Subcutaneous adipose tissue (tissue), 3 donors: ENCODE measurements around the genes PLEKHO1 and ADAMTSL4.

- PRO-cap = unidirectional peak, minus-strand start at chr1:147772737
- RAMPAGE, long total RNA, 3 experiments = no peak in any of the 3 experiments
Measured at GRCh38 chr1:147772456-147773061, 12.2 kb upstream of the GJA5 start.

DNA sequence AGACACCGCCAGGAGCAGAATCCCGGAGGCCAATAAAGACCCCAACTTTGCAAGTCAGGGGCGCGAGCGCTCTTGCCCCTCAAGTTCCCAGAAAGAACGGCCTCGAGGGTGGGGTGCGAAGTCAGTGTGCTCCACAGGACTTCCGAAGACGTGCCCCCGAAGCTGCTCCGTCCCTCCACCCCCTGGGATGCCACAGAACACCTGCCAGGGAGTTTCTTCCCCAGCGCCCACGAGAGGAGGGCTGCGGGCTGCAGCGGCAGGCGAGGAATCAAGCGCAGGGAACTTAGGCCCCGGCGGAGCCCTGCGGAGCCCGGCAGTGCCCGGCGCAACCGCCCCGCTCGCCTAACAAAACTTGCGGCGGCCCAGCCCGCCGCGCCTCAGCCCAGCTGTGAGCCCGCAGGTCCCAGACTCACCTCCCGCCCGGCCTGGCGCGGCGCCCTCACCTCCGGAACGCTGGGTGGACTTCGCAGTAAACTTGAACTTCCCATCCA, 729 bp downstream of the NBPF11 start:
- PRO-cap = no peak
- RAMPAGE, long total RNA, 3 experiments = no peak in any of the 3 experiments

DNA sequence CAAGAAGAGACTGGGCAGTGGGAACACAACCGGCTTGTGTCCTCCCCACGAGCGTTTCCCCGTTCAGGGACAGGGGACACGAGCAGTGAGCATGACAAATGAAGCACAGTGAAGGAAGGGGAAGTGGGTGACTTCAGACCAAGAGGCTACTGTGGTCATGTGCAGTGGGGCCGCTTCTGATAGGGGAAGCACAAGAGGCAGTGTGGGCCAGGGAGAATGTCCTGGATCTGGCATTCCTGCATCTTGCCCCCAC, 155.5 kb upstream of the NBPF11 start:
- PRO-cap = unidirectional peak, minus-strand start at position 61 of the sequence
- RAMPAGE, long total RNA, 3 experiments = no peak in any of the 3 experiments

GRCh38 chr1:148388104-148389123, 94.7 kb downstream of the PPIAL4G start:
- PRO-cap = bidirectional peak, plus-strand start at chr1:148388923, minus-strand start at chr1:148388919
- RAMPAGE, long total RNA, 3 experiments = no peak in any of the 3 experiments

GRCh38 chr1:149098264-149098707, 5.1 kb downstream of the NBPF9 start:
- PRO-cap = no peak
- RAMPAGE, long total RNA, 3 experiments = no peak in any of the 3 experiments

DNA sequence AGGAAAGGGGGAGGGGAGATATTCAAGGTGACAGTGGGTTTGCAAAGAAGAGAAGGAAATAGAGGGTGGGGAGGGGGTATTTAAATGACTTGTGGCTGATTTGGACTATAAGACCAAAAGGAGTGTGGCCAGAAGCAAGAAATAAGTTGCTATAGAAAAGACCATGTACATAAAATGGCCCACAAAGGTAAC, 137.5 kb upstream of the NBPF9 start:
- PRO-cap = no peak
- RAMPAGE, long total RNA, 3 experiments = no peak in any of the 3 experiments

GRCh38 chr1:149607698-149608398, 24.2 kb downstream of the PPIAL4C start:
- PRO-cap = no peak
- RAMPAGE, long total RNA, 3 experiments = start-site peak on the minus strand in 1 of 3 experiments, at chr1:149608157-149608199 at its widest, 7 reads per replicate

DNA sequence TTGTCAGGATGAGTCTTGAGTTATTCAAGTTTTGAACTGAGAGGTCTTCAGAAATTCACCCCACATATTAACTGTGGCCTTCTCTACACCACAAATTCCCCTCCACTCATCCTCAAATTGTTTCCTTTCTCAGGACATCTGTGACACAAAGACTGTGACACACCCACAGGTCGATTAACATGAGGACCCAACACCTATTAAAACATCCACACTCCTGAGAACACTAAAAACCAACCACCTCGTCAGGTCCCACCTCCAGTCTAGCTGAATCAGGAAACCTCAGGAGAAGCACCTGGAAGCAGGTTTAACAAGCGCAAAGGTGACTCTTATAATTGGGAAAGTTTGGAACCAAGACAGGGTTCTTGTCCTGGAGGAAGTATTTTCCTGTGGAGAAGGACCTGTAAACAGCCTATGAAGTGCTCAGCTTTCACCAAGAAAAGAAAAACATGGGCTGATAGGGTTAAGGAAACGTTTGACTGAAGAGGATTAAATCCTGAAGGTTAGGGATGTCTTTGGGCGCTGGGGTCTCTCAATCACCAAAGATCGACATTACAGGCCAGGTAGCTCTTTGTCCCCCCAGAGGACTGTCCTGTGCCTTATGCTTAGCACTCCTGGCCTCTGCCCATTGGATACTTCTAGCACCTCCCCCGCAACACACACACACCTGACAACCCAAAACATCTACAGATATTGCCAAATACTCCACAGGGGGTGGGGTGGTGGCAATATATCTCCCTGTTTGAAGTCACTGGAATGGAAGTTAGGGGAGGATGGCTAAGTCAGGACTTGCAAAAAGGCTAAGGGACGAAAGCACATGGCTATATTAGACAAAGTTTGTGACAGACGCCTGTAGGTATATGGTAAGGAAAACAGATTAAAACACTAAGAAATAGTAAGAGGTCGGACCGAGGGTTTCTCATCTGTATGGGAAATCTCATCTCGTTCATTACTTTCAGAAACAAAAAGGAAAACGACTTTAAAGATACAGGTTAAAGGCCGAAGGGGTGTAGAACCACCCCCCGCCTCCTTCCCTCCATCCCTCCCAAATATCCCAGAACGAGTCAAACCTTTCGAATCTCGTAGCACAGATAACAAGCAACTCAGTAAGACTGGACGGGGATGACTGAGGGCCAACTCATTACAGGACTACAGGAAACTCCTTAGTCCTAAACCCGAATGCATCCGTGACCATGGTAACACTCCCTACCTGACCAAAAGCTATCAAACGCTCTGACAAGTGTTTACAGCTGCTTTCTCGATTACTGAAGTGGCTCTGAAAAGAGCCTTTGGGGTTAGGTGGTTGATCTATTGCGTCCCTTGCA, 1.1 kb downstream of the H2BC18 start:
- PRO-cap = no peak
- RAMPAGE, long total RNA, 3 experiments = no peak in any of the 3 experiments

DNA sequence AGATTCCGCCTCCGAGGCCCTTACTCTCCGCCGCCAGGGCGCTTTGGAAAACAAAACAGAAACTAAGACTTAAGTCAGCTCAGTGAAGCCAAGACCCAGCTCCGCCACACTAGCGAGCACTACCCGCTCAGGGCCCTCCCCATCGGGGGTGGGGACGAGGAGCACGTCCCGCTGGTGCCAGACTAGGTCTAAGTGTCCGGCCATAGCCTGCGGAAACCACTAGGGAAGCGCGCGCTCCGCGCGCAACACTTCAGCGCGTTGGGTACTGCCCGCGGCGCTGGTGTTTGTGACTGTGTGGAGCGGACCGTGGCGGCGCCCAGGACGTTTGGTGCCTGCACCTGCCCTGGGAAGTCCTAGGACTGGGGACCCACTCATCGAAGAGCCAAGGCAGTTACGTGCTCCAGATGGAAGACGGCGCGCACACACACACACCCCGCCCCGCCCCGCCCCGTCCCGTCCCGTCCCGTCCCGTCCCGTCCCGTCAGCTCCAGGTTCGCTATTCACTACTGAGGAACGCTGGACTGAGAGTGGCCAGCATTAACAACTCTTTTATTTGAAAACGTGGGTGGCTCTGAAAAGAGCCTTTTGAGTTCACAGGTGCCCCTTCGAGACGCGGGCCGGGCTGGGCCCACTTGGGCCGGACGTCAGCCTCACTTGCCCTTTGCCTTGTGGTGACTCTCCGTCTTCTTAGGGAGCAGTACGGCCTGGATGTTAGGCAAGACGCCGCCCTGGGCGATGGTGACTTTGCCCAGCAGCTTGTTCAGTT, 711 bp downstream of the H2AC18 start:
- PRO-cap = no peak
- RAMPAGE, long total RNA, 3 experiments = no peak in any of the 3 experiments

- PRO-cap = no peak
- RAMPAGE, long total RNA, 3 experiments = no peak in any of the 3 experiments
Measured at GRCh38 chr1:149884013-149884510, 2.4 kb downstream of the H2BC21 start.

DNA sequence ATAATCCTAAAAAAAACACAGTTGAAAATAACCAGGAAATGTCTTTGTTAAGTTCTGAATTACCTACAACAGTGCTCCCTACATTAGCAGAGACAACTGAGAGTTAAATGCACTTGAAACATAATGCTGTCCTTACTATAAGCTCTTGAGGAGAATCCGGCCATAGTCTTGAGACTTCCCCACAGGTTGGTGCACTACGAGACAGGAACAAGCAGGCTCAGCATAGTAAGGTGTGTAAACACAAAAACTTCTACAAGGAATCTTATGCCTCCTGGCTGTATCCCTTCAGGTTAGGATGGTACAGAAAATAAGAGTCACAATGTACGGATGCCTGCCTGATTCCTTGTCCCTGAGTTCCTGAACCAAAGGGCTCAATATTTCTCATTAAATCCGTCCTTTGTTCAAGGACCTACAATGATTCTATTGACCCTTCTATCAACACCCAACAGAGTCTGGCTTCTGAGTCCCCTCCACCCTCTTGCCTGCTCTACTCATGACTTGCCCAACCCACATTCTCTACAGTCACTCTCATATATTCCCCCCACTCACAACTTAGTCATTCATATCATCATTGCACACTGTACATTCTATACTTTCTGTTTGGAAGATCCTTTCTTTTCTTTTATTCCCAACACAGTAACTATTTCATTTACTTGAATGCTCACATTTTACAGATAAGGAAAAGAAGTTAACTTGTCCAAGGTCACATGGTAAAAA, 3.8 kb downstream of the OTUD7B start:
- PRO-cap = no peak
- RAMPAGE, long total RNA, 3 experiments = no peak in any of the 3 experiments

GRCh38 chr1:150149324-150150378, at the start of gene PLEKHO1:
PLEKHO1 (plus strand) TSS chr1:150149916.
- PRO-cap = bidirectional peak, plus-strand start at chr1:150149916, minus-strand start at chr1:150149793; bidirectional peak, plus-strand start at chr1:150150114, minus-strand start at chr1:150150008
- RAMPAGE, long total RNA, 3 experiments = start-site peak on the plus strand in 1 of 3 experiments, at chr1:150150230-150150282 at its widest, 18 reads per replicate

GRCh38 chr1:150162526-150162810, 12.8 kb downstream of the PLEKHO1 start:
- PRO-cap = bidirectional peak, plus-strand start at chr1:150162671, minus-strand start at chr1:150162670
- RAMPAGE, long total RNA, 3 experiments = no peak in any of the 3 experiments

GRCh38 chr1:150186797-150187234, 37.1 kb downstream of the PLEKHO1 start:
- PRO-cap = unidirectional peak, plus-strand start at chr1:150186944
- RAMPAGE, long total RNA, 3 experiments = no peak in any of the 3 experiments

DNA sequence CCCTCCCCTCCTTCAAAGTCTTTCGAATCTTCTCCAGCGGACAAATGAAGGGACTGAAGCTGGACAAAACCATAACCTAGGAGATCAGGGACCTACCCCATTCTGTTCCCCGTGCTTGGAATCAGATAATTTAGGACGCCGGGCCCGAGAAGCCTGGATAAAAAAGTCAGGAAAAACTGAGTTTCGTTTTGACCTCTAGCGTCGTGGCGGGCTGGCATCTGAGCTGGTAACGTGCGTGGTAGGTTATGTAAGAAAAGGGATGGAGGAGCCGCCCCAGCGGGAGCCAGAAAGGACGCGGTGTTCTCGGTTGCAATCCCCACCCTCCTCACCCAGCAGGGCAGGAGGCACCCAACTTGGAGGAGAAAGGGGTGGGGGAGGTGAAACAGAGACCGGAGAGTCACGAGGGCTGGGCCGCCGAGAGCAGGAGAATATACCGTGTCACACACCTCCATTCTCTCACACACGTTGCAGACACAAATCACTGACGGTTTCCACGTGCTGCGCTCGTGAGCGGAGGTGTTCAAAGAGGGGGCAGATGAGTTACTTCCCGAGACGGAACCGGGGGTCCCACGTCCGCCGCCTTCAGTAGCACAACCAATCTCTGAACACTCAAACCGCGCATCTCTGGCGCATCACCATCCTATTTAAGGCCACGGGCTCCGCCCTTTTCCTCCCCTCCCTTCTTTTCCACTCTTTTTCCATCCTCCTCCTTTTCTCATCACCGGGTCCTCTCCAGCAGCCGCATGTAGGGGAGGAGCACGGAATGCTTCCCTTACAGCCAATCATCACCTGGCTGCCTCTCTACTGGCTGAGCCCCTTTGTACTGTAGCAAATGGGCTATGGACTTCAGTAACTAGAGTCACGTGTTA, 555 bp upstream of the CIART start:
- PRO-cap = bidirectional peak, plus-strand start at position 246 of the sequence, minus-strand start at position 220 of the sequence; bidirectional peak, plus-strand start at position 395 of the sequence, minus-strand start at position 327 of the sequence; bidirectional peak, plus-strand start outside the sequence, minus-strand start at position 603 of the sequence
- RAMPAGE, long total RNA, 3 experiments = start-site peak on the minus strand in 1 of 3 experiments, centred at position 612 of the sequence, 7 reads per replicate

DNA sequence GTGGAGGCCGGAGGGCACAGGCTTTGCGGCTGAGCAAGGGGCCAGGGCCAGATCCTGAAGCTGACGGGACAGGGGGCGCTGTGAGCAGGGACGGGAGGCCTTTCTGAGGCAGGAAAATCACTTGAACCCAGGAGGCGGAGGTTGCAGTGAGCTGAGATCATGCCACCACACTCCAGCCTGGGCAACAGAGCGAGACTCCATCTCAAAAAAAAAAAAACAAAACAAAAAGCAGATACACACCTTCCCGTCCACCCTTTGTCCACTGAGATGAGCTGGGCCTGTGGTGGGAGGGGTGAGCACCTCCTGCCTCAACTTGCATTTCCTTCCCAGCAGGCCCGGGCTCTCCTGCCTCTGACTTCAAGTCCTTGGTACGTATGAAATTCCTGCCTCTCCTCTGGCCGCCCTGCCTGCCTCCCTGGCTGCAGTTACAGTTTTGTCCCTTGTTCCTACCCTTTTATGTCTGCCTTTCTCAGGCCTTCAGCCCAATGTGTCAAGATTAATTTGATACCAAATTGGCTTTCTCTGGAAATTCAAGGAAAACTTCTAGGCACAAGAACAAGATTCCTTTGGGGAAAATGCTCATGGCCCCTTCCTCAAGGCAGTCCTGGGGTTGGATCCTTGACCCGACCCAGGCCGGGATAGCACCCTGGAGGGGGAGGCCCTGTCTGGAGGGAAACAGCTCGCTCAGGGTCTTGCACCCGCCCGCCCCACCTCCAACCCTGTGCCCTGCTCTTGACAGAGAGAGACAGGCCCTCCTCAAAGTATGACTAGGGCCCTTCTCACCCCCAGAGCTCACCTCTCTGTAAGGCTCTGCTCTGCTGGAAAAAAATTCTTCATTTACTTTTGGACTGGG, 11.2 kb upstream of the ADAMTSL4 start:
- PRO-cap = unidirectional peak, minus-strand start at position 427 of the sequence
- RAMPAGE, long total RNA, 3 experiments = no peak in any of the 3 experiments

- PRO-cap = bidirectional peak, plus-strand start at chr1:150549005, minus-strand start at chr1:150549043; bidirectional peak, plus-strand start at chr1:150549137, minus-strand start at chr1:150549099; bidirectional peak, plus-strand start at chr1:150549408, minus-strand start at chr1:150549324
- RAMPAGE, long total RNA, 3 experiments = start-site peak on the plus strand in 3 of 3 experiments, at chr1:150549392-150549420 at its widest, 106 to 152 reads per replicate
Measured at GRCh38 chr1:150548880-150549510, at the start of gene ADAMTSL4. ADAMTSL4 (plus strand) TSS chr1:150549408.

DNA sequence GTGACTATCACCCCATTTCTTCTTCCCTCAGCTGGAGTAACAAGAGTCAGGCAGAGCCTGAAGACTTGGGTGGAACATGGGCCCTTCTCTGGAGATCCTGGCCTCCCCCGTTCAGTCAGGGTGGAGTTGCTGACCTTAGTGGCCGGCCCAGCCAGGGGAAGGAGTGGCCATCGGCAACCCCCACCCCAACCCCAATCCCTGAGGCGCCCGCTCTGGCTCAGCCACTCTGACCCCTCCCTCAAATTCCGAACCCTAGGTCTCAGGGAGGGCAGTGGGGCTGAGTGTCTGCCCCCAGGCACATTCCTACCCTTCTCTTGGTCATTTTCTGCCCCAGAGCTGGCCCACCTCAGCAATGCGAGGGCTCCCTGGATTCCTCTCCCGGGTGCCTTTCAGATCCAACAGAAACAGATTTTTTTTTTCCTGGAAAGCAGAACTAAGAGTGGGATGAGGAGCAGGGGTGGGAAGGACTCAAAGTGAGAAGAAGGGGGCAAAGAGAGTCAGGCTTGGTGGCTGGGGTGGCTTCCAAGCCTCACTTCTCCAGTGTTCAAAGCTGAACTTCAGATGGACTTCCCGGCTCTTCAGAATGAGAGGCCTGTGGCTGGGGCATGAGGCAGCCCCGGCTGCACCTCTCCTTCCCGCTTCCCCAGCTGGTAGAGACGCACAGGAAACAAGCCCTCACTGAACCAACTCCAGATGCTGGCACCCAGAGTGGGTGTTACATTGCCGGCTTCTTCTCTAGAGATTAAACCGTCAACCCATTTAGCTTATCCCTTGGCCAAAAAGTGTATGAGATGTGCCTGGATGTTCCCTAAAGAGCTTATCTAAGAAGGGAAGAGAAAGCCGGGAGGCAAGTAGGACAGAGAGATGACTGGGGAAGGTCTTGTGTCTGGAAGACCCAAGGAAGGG, 1.6 kb downstream of the ADAMTSL4 start:
- PRO-cap = unidirectional peak, minus-strand start at position 99 of the sequence; unidirectional peak, minus-strand start at position 652 of the sequence
- RAMPAGE, long total RNA, 3 experiments = no peak in any of the 3 experiments

GRCh38 chr1:150558839-150559619, 9.8 kb downstream of the ADAMTSL4 start:
- PRO-cap = bidirectional peak, plus-strand start at chr1:150559150, minus-strand start at chr1:150559000
- RAMPAGE, long total RNA, 3 experiments = no peak in any of the 3 experiments

- PRO-cap = no peak
- RAMPAGE, long total RNA, 3 experiments = no peak in any of the 3 experiments
Measured at GRCh38 chr1:150560417-150560717, 11.2 kb downstream of the ADAMTSL4 start.